BE2C (cell line): ENCODE results near the genes ATP6V1G2 and LY6G6C.

- RRBS = no CpG with 5 or more reads among the region's 10 CpGs
Observed at GRCh38 chr6:31350177-31350990, 6.6 kb downstream of the HLA-B start.

DNA sequence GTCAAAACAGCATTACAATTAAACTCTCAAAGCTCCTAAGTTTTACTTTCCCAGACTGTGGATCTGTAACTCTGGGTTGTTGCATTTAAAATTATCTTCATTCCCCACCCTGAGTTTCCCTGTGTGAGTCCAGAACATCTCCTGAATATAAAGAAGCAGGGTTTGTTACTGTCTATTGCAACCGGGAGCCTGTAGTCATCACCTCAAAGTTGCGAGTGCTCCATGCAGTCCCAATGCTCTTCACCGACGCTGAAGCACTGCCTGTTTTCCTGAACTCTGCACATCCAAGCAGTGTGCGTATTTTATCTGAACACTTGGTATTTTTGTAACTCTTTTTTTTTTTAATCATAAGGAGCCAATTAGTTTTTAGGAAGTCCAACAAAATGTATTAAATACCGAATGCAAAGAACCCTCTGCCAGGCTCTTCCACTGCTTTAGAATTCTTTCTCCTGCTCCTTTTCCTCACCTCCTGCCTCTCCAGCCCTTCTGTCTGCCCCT lies 928 bp upstream of the HLA-B start:
- RRBS = no CpG with 5 or more reads among the region's 6 CpGs

DNA sequence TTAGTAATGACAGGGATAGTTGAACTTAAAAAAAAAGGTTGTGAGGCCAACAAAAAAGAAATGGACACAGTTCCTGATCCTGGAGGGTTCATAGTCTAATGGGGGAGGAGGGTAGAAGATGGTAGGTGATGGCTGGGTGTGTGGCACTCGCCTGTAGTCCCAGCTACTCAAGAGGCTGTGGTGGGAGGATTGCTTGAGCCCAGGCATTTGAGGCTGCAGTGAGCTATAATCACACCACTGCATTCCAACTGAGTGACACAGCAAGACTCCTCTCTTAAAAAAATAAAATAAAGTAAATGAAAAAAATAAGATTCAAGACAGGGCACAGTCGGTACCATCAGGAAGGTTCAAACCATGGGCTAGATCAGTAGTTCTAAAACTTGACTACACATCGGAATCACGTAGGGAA lies 2.3 kb upstream of the MICB start:
- RRBS = no CpG with 5 or more reads among the region's 4 CpGs

DNA sequence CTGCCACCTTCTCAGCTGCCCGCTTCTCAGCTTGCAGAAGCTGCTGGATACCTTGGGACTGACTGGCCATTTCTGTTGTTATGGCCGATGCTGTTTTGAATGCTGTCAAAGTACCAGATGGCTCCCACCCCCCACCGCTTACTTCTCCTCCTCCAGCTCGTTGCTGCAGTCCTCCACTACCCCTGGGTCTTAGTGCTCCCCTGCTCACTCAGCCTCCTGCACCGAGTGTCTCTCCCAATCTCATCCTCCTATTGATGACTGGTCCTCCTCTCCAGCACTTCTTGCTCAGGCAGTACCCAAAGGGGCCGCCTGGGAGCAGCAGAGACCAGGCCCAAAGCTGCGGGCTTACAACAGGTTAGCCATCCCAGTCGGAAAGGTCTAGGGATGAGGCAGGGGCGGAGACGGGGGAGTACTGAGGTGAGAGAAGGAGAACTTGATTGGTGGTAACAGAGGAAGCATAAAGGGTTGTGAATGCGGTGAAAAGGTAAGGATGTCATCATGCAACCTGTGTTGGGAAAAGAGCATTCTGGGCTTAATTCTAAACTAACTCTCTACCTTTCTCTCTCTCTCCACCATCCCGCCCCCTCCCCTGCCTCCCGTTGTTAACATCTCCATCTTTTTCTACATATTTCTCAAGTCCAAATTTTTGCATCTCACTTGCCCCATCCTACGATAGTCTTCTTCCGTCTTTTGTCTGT lies at the start of gene ATP6V1G2:
Gene ATP6V1G2, minus strand, starts transcription at position 119 of the 698 bp plus-strand sequence.
- RRBS = no CpG with 5 or more reads among the region's 15 CpGs

- RRBS = no CpG with 5 or more reads among the region's 4 CpGs
Observed at GRCh38 chr6:31568618-31569077, 3.4 kb upstream of the LTA start.

DNA sequence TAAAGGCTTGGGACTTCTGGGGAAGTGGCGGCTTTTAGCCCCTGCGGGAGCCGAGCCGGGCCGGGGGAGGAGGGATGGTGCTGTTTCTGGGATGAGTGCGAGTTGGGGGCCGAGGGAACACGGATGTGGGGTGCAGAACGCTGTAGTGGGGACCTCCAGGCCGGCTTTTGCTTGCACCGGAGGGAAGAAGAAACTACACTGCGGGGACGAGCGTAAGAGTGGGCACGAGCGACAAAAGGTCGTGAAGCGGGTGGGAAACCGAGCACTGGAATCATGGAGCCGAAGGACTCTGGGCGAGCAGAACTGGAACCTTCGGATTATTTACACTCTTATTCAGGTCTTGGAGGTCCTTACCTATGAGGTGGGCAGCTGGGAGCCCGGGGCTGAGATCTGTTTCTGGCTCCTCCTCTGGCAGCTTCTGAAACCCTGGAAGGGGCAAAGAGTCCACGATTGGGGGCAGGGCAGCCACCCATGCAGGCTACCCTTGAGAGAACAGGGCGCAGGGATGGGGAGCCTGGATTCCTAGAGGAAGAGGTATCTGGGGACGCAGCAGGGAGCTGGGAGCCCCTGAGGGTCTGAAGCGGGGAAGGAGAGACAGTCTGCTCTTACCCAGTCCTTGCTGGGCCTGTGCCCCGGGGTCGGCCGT lies 896 bp downstream of the LTB start:
- RRBS = 0% methylated on average over 3 of the region's 30 CpGs

DNA sequence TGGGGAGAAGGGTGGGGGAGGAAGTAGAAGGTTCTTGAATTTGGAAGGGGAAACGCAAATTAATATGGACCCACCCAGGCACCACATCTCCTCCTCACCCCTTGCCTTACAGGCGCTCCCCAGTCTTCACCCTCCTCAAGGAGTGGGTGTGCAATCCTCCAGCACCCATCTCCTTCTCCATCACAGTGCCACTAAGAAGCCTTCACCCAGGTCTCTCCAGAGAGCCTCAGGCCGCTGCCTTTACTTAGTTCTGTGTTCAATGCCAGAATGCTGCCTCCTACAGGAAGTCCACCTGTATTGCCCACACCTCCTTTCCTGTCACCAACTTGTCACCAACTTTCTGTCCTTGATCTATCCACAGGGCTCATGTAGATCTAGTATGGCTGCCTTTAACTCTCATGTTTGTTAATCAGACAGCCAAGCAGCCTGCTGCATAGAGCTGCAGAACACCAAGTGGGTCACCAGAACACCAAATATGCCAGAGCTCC lies 601 bp upstream of the LST1 start:
- RRBS = no CpG with 5 or more reads among the region's 3 CpGs

- RRBS = no CpG with 5 or more reads among the region's 14 CpGs
Observed at GRCh38 chr6:31628283-31629380, 8.1 kb downstream of the PRRC2A start.

- RRBS = no CpG with 5 or more reads among the region's 7 CpGs
Observed at GRCh38 chr6:31661320-31661594, 679 bp upstream of the C6orf47 start.

DNA sequence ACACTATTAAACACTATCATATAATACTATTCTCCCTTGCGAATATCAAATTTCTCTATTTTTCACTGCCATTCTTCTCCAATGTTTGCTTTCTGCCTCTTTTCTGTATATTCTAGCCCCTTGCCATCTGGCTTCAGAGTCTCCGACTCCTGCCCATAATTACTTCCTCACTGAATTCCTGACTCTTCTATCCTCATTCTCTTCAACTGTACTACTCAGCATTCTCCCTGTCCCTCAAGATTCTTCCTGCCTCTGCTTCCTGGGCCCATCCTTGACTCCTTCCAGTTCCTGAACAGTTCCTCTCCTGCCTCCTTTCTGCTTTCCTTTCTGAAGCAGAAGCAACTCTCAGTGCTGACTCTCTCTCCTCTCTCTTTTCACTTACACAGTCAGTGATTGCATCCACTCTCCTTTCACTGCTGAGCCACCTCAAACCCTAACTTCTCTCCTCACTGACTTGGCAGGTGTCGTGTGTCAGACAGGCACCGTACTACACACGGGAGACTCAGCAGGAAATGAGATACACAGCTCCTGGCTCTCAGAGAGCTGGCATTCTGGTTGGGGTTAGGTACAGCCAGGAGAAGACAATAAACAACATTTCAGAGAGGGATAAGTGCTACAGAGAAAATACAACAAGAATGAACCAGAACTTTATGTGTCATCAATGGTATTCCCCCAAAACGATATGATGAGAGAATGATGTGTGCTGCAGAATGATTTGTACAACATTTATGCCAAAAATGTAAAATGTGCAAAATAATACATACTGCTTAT lies 5.6 kb downstream of the ABHD16A start:
- RRBS = no CpG with 5 or more reads among the region's 6 CpGs

DNA sequence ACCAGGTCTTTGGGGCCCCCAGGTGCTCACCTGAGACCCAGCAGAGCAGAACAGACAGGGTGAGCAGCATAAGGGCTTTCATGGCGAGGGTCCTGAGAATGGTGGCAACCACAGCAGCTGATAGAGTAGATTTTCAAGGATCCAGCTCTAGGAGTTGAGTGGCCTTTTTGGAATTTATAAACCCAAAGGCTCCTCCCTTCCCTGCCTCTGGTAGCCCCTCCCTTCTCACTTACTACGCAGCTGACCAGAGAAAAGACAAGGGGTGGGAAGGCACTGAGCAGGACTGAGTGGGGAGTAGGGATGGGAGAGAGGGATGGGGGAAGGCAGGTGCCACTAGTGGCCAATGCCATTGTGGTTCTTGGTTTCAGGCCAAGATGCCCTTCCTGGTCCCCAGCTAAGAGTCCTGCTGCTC lies at the start of gene LY6G6C:
Gene LY6G6C, minus strand, starts transcription at position 149 of the 412 bp plus-strand sequence.
- RRBS = no CpG with 5 or more reads among the region's 2 CpGs

DNA sequence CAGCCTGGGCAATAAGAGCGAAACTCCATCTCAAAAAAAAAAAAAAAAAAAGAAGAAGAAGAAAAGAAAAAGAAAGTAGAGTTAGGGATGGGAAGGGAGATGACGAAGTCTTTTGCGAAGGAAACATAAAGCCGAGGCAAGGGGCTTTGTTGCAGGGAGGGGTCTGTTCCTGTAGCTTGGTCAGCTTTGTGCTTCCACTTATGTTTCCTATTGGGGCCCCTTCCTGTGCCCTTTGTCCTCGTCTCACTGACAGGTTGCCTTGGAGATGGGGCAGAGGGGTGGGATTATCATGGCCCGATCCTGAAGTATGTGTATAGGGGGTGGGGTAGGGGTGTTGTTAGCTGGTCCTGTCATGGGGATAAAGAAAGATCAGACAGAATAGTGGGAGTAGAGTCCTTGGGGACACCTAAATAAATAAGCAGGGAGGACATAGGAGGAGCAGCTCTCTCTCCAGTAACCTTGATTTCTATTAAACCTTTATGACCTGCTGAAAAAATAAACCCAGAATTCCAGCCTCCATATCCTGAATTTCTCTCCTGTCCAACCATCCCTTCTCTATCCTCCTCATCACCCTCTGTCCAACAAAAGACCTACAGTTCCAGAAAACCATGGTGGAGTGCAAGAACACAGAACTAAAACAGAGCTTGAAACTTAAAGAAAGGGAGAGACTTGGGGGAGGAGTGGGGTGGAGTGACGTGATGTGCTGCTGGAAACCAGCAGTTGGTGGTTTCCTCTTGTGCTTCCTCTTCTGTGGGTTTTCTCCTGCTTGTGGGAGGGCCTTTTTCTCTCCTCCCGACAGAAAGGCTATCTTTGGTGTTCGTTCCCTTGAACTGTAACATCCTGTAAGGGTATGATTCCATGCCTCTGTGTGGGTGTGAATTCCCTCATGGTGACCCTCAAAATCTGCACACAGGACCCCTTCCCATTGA lies 1.3 kb upstream of the CLIC1 start:
- RRBS = no CpG with 5 or more reads among the region's 9 CpGs

- RRBS = no CpG with 5 or more reads among the region's 7 CpGs
Observed at GRCh38 chr6:31749652-31750230, 9.9 kb downstream of the MSH5 start.

- RRBS = 96% methylated on average over 1 of the region's 16 CpGs
Observed at GRCh38 chr6:31768595-31769440, 6.4 kb downstream of the SAPCD1 start.

- RRBS = no CpG with 5 or more reads among the region's 18 CpGs
Observed at GRCh38 chr6:31821607-31821912, 6.0 kb upstream of the HSPA1B start.

DNA sequence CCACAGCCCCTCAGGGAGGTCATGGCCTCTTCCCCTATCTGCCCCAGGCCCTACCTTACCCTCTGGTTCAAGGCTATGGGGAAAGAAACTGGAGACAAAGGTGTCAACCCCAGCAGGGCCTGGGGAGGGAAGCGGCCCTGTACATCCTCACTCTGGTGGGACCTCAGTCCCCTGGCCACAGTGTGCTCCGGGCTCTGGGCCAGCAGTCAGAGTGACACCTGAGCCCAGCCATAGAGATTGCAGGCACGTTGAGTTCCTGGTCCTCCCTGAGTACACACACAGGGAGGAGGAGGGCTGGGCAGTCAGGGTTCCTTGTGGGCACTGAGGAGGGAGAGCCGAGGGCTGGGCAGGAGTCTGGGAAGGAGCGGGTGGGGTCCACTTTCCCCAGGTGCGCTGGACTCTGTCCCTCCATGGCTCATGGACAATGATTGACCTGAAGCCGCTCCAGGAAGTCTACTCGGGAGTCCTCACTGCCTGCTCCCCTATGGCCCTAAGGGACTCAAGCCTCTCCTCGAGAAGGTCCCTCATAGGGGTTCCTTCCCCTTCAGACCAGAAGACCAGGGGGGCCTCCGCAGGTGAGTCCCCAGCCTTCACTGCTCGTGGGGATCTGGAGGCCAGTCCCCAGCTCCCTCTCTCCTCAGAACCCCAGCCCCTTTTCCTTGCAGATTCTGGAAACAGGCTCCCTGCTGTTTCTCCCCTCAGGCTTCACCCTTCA lies 1.1 kb downstream of the SLC44A4 start:
- RRBS = no CpG with 5 or more reads among the region's 11 CpGs

GRCh38 chr6:31896039-31896917 lies 1.2 kb downstream of the EHMT2 start:
- RRBS = no CpG with 5 or more reads among the region's 11 CpGs

DNA sequence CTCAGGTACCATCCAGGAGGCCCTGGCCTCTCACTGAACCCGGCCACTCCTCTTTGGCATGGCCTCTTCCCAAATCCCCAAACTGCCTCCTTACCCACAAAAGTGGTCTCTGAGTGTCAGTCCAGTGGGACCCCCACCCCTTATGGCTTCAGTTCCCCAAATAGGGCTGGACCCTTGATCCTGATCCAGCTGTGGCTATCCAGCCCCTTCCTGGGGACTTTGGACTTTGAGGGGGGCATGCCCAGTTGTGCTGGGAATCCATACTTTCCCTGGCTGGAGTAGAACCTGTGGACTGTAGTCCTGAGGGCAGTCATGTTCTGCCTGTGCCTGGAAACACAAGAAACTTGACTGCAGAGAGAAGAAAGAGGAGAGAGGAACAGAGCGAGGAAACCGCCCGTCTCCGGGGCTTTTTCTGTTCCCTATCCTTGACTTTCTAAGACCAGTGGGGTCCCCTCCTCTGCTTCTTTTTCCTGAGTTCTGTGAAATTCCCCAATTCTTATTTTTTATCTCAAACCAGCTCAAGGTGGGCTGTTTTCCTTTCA lies 1.0 kb upstream of the CYP21A2 start:
- RRBS = no CpG with 5 or more reads among the region's 5 CpGs

DNA sequence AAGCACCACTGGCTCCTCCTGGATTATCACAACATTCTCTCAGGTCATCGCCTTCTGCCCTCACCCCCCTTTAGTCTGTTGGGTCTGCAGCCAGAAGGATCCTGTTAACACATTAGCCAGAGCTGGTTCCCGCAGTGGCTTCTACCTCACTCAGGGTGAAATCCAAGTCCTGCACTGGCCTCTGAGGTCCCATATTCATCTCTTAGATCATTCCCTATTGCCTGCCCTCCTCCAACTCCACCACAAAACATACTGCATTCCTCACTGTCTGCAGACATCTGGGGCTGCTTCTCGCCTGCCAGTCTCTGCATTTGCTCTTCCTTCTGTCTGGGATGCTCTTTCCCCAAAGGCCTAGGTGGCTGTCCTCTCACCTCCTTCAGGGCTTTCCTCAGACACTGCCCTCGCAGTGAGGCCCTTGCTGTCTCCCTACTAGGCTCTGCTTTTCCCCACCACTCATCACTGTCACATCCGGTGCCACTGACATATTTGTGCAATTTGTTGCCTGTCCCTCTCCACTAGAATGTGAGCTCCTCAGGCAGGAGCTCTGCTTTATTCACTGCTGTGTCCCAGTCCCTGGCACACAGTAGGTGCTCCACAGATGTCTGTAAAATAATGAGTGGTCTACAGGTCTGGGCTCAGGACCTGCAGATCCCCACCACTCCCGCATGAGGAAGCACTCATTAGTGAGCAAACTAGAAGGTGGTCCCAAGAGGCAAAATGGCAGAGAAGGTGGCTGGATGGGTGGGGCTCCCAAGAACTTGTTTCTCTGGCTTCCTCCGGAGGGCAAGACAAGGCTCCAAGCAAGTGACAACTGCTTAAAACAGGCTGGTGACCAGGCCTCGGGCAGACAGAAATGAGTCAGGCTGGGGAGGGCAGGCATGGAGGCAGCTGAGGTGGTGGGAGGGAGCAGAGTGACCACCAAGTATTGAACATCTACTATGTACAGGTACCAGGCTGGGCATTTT lies 33.7 kb downstream of the TNXB start:
- RRBS = no CpG with 5 or more reads among the region's 8 CpGs

DNA sequence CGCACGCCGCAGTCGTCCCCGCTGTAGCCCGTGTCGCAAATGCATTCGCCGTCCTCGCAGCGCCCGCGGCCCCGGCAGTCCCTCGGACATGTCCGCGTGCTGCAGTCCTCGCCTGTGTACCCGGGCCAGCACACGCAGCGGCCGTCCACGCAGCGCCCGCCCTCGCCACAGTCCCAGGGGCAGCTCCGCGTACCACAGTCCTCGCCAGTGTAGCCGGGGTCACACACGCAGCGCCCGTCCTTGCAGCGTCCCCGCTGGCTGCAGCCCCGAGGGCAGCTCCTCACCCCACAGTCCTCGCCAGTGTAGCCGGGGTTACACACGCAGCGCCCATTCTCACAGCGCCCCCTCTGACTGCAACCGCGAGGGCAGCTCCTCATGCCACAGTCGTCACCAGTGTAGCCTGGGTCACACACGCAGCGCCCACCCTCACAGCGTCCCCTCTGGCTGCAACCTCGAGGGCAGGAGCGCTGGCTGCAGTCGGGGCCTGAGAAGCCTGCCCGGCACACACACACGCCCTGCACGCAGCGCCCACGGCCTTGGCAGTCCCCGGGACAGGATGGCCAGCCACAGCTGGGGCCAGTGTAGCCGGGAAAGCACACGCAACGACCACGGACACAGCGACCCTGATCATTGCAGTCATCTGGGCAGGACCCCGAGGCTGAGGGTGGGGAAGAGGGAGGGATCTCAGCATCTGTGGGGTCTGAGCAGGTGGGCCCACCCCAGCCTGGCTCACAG lies 12.3 kb downstream of the TNXB start:
- RRBS = 6% methylated on average over 23 of the region's 62 CpGs